SJSA1 (cell line): Measurements from ENCODE around the gene STRA8.

GRCh38 chr7:132225197-132225549, 351.1 kb downstream of the PLXNA4 start:
- RAMPAGE, long total RNA = no peak

- RAMPAGE, long total RNA = no peak
Observed at GRCh38 chr7:132758904-132759319, 182.6 kb upstream of the PLXNA4 start.

DNA sequence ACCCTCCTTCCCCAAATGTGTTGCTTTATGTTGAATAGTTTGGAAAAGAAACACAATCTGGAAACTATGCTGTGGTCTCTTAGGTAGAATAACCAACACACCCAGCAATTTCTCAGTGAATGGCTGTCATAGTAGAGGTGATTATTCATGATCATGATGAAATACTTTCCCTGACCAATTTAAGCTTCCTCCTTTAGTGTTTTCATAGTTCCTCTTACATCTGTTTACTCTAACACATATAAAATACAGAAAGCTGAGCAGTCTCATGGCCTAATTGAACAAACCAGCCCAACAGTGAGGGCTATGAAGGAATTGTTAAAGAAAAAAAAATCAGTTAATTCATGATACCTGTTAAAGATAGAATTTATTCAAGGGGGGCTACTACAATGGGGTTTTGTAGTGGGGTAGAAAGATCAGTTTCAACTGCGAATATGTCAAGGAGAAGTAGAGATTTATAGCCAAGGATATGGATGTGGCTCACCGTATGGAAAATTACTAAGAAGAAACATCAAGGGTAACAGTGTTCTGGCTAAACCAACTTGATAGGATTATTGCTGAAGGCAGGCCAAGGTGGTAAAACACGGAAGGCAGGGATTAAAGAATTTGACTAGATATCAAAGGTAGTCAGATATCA, 436.2 kb downstream of the EXOC4 start:
- RAMPAGE, long total RNA = no peak

DNA sequence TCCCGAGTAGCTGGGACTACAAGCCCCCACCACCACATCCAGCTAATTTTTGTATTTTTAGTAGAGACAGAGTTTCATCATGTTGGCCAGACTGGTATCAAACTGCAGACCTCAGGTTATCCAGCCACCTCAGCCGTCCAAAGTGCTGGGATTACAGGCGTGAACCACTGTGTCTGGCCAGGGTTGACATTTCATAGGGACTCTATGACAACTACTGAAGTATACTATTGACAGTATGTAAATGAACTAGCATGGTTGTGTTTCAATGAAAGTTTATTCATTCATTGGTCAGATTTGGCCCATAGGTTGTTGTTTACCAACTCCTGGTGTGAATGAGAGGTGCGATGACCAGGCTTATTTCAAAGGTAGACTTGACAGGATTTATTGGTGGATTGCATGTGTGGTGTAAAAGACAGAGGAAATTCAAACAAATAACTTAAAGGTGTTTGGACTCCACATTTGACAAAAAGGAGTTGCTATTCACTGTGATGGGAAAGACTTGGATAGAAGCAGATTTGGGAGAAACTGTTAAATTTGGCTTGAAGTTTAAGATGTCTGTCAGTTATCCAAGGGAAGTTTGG, 401.6 kb upstream of the LRGUK start:
- RAMPAGE, long total RNA = no peak

DNA sequence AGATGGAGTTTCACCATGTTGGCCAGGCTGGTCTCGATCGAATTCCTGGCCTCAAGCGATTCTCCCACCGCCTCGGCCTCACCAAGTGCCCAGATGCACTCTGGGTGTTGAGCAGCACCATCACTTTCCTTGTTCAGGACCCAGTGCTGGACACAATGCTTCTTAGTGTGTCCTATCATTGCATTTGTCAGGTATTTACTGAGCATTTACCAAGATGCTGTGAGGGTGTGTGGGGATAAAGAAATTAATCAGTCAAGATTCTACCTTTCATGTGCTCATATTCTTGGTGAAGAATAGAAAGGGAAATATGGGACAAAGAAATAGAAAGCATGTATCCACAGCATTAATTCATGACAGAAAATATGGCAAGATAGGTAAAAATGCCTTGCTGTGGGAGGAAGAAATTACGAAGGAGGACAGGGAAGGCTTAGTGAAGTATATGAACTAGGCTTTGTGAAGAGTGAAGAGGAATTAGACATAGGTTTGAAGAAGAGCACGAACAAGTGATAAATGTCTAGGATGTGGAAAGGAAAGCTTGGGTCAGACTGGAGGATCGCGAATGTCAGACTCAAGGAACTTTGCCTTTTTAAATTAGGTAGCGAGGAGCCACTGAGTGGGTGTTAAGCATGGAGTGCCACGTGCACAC, 227.1 kb upstream of the LRGUK start:
- RAMPAGE, long total RNA = no peak

DNA sequence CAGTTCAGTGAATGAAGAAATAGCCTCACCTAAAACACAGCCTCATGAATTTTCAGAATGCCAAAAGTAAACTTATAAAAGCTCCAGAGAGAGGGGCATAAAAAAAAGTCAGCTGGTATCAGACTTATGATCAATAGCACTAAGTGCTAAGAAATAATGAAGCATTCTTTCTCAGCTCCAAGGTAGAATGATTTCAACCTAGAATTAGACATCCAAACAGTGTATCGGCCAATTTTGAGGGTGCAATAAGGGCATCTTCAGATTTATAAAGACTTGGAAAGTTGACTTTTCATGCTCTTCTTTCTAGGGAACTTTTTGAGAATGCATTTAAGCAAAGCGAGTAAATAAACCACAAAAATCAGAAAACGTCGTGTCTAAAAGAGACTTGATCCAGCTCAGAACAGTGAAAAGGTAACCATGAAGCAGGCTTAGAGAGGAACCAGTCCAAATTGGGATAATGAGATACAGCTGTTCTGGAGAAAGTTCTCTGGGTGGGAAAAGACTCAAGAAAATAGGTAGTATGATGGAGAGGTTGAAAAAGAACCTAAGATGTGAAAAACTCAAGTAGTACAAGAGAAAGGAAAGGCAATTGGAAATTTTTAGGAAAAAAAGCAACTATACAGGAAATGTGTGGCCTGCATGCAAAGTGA, 93.3 kb upstream of the LRGUK start:
- RAMPAGE, long total RNA = no peak

DNA sequence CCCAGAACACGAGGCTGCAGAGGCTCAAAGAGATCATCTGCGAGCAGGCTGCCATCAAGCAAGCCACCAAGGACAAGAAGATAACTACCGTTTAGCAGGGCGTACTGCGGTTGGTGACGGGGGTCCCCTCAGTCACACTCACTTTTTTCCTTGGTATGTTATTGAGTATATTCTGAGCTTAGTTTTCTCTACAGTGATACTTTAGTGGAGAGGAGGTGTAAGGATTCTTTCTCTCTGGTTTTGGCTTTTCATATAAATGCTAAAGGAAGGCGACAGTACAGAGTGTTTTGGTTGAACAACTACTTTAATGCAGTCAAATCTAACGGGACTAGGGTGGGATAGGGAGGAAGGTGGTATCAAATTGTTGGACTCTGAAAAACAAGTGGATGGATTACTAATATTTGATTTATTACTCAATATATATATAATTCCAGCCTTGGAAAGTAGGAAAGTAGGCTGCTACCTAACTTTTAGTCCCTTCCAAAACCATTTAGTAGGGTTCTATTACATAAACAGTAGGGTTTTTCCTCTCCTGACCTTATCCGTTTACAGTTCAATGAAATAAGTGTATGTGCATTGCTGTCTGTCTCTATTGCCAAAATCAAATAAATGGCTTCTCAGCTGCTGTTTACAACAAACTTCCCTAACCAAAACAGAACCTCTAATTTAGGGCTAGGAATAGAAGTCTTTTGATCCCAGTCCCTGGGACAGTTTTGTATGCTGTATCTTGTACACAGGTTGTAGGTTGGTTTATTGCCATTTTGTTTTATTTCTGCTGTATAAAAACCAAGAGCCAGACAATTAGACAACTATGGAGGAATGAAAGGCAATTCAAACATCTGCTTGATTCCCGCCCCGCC, 62.5 kb upstream of the LRGUK start:
- RAMPAGE, long total RNA = no peak

DNA sequence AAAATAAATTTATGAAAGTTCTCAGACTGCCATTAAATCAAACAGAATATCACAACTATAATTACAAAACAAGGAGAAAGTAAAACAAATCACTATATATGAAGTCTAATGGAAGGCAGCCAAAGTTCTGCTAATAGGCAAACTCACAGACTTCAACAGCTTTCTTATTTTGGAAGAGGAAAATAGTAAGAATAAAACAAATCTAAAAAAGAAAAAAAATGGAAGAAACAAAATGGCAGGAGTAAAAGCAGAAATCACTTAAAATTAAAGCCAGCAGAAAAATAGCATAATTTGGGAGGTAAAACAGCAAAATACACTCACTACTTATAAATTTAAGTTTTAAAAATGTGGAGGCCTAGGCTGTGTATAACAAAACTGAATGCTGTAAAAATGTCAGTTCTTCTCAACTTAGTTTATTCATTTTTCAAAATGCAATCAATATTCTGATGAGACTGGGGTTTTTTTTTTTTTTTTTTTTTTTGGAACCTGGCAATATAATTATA, 69.5 kb downstream of the AKR1B1 start:
- RAMPAGE, long total RNA = no peak

DNA sequence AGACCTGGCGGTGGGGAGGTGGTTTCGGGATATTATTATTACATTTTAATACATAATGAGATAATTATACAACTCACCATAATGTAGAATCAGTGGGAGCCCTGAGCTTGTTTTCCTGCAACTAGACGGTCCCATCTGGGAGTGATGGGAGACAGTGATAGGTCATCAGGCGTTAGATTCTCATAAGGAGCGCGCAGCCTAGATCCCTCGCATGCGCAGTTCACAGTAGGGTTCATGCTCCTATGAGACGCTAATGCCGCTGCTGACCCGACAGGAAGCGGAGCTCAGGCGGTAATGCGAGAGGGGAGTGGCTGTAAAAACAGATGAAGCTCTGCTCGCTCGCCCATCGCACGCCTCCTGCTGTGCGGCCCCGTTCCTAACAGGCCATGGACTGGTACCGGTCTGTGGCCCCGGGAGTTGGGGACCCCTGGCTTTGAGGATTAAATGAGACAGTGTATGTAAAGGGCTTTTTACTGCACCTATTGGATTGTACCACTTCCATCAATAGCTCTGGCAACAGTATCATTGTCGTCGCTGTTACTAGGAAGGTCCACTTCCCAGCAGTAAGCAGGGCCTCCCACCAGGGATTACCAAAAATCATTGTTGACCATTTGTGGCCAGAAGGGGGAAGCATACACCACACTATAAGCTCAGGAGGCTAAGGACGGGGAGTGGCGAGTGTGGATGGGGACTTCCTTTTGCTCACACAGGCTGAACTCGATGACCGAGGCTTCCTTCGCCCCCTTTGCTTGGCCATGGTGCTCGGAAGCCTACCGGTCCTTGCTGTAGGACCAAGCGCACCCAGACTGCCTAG, 26.5 kb downstream of the AKR1B1 start:
- RAMPAGE, long total RNA = no peak

- RAMPAGE, long total RNA = no peak
Observed at GRCh38 chr7:134546948-134547350, 2.0 kb upstream of the AKR1B15 start.

DNA sequence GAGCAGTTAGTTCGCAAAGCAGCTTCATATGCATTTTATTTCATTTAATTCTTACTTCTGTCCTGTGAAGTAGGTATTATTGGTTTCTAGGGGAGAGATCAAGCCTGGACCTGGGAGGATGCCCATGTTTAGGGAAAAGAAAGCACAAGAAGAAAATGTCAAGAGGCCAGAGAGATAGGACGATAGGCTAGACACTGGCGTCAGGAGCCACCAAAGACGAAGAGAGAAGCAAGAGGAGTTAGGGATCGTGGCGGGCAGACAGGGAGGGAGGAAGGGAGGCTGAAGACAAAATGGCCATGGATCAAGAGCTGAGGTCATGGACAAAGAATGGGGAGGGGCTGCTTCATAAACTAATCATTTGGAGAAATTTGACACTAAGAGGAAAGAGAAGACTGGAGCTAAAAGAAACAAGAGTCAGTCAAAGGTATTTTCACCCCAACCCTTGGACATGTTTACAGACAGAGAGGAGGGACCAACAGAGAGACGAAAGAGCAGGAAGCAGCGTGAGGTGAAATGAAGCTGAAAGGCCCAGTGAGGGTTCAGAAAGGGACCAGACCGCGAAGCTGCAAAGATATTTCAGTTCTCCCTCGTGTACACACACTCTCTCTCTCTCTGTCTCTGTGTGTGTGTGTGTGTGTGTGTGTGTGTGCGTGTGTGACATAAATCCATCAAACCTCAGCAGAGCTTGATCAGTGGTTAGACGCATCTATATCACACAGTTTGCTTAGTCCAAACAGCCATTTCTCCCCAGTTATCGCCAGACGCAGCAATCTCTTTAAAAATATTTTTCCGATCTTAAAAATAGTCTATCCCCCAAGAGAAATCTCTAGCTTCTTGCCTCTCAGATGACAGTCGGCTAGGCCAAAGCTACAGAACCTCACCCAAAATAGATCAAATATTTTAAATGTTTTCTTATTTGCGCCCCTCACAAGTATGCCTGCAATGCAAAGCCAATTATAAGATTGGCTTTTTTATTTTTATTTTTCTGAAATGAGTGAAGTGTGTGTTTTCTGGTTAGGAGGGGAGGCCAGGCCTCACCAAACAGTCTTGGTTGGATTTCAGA, 12.5 kb upstream of the CALD1 start:
- RAMPAGE, long total RNA = no peak

GRCh38 chr7:134777991-134778610, 1.3 kb upstream of the CALD1 start:
- RAMPAGE, long total RNA = no peak

DNA sequence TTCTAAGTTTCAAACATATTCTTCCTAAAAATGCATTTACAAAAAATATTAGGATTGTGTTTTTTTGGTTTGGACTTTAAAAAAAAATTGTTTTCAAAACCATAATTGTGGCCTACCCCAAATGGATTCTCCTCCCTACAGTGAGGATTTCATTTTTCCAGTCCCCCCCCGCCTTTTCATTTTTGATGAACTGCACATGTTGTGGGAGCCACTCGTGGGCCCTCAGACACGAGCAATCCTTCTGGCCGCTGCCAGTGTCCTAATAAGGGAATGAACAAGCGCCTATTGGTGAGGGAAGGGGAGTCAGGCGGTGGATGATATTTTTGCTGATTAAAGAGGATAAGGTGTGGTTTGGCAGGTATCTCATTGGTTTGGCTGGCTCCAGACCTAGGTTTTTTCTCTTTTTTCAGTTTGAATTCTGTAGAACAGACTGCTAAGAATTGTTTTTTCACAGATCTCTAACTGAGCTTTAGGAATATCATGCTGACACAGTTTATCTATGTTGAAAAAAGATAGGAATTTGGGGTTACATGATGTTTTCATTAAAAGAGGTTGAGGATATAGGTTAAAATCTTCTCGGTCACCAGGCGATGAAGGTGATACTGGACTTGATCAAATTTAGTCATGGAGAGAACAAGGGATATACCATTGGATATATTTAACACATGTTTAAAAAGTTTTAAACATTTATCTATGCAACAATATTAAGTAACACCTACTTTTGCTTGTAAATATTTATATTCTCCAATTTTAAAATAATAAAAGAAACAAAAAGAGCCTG, 78.5 kb upstream of the AGBL3 start:
- RAMPAGE, long total RNA = no peak

DNA sequence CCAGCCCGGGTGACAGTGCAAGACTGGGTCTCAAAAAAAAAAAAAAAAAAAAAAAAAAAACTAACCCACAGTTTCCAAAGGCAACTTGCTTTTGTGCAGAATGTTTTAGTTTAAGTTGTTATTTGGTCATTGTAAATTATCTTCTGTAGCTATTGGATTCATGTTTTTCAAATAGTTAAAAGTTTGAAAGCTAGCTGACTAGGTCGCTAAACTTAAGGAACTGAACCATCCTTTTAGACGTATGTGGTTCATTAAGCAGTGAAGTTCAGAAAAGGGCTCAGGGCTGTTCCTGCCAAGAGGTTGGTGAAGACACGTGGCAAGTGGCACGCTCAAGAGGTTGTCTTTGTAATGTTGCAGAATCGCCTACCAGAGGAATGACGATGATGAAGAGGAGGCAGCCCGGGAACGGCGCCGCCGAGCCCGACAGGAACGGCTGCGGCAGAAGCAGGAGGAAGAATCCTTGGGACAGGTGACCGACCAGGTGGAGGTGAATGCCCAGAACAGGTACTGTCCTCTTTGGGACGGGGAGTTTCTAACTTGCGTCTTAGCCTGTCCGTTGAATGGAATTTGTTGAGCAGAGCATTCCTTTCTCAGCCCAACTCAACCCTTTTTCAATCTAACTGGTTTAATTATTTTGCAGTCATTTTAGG, 57.8 kb upstream of the AGBL3 start:
- RAMPAGE, long total RNA = no peak

DNA sequence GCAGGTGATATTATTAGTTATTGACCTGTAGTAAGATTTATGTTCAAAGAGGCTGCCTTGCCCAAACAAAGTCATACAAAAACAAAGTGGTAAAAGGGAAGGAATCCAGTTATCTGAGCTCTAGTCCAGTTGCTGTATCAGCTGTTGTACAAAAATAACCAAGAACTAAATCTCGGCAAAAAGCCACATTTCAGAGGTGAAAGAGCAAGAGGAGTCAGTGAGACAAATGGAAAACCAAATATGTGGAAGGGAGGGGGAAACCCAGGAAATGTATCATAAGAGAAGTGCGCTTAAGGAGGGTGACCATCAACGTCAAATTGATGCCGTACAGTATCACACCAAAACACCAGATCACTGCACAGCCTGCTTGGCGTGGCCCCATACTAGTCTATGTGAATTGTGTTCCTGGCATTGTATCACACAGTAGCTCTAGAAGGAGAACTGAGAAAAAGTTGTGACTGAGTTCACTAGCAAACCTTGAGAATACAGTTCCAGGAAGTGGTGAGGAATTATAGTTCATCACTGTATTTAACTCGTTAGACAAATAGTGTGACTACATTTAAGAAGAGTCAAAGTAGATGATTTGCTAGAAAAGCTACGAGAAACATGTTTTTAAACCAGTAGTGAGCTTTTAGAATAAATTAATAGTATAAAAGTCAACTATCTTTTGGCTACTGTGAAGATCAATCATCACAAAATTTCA, 6.5 kb downstream of the AGBL3 start:
- RAMPAGE, long total RNA = no peak

GRCh38 chr7:135150137-135150803, 2.4 kb downstream of the TMEM140 start:
- RAMPAGE, long total RNA = no peak

GRCh38 chr7:135233723-135233974, at the start of gene STRA8:
Gene STRA8 (plus strand): TSS chr7:135233838.
- RAMPAGE, long total RNA = no peak

DNA sequence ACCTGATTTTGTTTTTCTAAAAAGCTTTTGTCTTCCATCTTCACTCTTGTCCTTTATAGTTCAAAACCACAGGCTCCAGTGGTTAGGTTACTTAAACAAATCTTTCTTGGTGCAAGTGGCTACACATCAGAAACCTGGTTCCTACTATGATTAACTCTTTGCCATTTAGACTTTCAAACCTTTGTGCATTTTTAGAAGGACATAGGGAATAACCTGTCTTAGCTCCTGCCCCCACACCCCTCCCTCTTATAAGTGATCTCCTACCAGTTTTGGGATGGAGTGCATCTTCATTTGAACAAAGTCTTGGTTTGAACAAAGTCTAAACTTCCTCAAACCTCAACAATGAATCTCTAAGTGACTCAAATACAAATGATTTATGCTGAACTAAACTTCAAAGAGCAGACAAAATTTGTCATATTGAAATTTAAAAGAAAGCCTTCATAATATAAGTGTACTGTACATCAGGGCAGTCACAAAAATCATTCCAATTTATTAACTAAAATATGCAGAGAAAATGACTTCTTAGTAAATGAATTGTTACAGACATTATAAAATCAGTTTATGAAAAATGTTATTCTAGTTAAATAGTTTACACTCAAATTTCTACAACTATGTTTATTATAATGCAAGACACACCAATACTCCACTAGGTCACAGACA, 136.0 kb downstream of the STRA8 start:
- RAMPAGE, long total RNA = no peak

DNA sequence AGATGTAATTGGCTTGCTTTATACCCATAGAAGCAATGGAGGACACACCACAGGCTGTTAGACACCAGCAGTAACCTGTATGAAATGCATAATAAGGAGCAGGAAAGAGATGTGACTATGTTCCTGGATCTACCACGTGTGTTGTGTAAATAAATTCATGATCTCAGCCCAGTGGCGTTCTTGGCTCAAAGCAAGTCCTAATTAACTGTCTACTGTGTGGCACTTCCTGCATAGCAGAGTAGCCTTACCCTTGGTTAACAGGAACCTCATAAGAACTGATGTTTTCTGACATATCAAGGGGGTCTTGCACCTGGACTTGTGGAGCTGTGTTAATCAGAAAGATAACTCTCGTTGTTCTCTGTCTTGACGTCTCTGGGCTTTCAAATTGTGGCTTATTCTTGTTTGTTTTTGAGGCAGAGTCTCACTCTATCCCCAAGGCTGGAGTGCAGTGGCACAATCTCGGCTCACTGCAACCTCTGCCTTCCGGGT, 25.7 kb upstream of the FAM180A start:
- RAMPAGE, long total RNA = no peak

DNA sequence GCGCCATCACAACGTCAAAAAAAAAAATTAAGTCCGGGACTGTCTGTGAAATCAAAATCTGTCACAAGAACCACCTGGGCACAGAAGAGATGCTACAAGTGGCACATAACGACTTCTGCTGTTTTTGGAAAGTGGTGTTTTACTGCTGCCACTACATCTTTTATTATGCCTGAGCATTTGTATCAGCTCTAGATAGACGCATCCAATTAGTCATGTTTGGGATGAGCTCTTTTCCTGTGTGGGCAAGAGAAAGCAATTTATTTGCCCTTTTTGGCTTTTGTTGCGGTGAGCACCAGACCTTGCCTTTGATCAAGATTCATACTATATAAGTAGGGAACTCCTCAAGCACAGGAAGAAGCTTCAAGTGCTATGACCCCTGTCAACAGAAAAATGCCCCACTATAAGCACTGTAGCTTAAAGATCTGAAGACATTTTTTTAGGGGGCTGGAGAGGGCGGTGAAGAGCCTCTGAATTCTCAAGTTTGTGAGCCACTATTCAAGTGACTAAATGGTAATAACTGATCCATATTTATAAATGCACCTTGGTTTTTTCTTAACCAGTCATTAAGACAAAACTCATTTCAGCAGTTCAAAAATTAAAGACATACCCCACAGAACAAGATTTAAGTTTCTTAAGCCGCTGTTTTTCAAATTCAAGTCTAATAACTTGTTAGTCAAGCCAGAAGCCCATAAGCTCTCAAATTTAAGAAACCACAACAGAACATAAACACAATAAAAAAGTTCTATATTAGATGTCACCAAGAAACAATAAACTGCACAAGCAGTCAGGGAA, 10.4 kb downstream of the MTPN start:
- RAMPAGE, long total RNA = no peak